ENCODE measurements around a stretch of chr2.

DNA sequence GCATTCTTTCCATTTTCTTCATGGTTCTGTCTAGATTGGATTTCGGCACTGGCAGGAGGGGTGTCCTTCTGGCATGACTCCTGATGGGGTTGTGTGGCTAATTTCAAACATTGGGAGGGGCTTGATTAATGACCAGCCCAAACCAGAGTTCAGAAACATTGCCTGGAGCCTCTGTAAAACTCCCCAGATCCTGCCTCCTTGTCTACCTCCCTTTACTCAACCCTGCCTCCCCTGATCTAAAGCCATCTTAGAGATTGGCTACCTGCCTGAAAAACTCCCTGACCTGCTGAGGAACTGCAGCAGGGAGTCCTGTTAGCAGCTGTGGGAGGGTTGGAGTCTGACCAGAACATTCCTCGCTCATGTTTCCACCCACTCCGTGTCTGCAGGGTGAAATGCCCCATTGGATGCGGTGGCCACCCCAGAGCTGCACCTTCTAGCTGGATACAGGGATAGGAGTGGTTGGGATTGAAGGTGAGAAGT is 207.0 kb upstream of the SPRED2 start:
- RRBS = no CpG with 5 or more reads among the region's 4 CpGs

GRCh38 chr2:65731171-65731824 is 298.9 kb upstream of the SPRED2 start:
- RRBS = no CpG with 5 or more reads among the region's 15 CpGs

DNA sequence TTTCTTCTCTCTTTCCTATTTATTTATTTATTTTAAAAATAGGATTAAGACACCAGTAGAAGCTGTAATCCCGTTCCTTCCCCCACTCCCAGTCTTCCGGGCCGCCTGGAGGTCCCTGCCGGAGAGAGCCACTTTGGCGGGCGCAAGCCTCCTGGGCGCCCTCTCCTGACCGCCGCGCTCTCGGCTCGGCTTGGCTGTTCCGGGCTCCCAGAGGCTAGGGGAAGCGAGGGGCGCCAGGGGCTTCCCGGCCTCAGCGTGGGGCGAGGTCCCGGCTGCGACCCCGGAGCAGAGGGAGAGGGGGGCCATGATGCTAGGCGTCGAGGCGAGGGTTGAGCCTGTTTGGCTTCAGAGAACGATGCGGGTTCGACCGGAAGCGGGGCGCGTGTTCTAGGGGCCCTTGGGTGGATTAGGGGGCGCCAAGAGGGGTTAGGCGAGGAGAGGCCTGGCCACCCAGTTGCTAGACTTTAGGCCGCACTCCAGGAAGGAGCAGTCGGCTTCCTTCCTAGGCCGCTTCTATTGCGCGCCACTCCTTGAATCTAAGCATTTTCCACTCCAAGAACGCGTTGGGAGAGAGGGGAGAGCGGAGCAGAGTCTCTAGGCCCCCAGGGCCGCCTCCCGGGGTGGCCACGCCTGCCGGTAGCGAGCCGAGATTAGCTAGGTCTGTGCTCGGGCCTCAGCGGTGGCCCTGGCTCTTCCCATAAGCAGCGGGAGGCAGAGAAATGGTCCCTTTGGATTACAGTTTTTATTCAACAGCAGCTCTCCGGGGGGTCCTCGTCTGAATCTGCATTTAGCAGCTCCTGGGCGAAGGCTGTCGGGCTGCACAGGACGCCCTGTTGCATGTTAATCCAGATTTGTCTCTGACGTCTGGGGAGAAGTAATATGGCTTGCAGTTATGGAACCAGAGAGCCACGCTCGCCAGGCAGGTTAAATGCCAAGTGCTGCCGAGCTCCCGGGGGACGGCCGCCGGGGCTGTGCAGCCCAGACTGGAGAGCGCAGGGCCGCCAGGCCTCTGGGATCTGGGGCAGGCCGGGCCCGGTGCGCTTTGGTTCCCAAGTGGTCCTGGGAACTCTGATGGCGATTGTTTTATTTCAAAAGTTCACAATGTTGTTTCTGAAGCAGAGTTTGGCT is 11.3 kb downstream of the MEIS1 start:
- RRBS = 95% methylated on average over 25 of the region's 69 CpGs

- RRBS = no CpG with 5 or more reads among the region's 4 CpGs
Observed at GRCh38 chr2:67526271-67526731, 129.2 kb downstream of the ETAA1 start.

GRCh38 chr2:68178652-68179031 is 21.0 kb downstream of the PNO1 start:
- RRBS = no CpG with 5 or more reads among the region's 1 CpG

DNA sequence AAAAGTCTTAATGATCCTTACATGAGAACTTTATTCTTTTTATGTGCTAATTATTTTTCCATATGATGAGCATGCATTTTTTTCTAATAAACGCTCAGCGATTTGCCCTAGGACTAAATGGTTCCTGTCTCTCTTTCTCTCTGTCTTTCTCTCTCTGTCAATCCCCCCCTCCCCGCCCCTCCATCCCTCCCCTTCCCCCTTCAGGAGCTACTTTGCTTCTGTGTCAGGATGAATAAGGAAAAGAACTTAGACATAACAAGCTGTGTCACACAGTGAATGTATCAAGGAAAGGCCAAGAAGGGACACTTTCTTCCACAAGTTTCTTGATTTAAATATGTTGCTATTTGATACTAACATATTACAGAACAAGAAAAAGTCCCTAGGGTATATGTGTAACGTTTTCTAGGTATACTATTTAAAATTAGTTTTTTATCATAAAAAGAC is 1.4 kb upstream of the PPP3R1 start:
- RRBS = no CpG with 5 or more reads among the region's 4 CpGs

DNA sequence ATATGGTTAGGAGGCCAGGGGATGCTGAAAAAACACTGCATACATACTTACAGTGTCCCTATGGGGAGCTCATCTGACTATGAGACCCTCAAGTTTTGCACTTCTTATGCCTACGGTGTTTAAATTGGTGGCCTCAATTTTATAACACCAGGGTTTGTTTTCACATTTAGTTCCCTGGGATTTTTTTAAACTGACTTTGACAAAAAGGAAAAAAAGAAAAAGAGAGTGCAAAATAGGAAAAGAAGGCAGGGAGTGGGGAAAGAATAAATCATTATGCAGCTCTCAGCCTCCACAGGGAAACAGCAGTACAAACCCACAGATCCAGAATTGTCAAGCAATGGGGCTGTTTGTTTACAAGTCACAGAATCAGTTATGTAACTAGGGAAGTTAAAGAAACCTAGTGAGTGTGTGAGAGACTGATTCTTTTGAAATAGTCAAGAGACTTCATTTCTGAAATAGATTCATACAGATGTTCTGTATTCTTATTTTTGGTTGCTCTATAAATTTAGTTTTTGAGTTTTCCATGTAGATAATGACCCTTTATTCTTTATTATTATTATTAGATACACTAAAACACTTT is 20.2 kb upstream of the PPP3R1 start:
- RRBS = no CpG with 5 or more reads among the region's 1 CpG

DNA sequence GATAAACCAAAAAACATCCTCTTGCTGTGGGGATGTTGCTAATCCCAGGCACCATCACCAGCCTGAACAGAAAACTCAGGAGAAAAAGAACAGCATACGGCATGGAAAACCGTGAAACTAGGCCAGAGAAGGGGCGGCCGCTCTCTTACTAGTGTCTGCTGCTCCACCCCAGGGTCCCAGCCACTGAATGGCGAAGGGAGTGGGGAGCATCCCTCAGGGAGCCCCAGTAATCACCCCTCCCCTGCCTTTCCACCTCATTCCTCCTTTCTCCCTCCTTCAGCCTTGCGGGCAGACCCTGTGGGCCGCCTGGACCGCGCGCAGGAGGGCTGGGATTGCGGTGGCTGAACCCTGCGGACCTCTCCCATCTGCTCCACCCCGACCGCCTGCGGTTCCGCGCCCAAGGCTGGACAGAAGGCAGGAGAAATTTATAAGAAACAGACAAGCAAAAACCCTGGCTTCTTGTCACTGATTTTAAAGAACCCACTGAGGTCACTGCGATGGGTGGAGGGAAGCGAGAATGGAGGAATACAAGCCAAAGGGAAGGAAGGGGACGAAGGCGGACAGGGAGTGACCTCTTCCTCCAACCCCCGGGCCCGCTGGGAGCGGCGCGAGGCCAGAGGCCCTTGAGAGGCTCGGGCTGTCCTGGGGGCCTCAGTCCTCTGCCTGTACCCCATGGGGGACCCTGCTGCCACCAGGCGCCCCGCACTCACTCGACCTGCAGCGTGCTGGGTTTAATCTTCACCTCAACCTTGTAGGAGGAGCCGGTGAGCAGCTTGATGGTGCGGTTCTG is 1.0 kb downstream of the CNRIP1 start:
- RRBS = 48% methylated on average over 2 of the region's 33 CpGs

DNA sequence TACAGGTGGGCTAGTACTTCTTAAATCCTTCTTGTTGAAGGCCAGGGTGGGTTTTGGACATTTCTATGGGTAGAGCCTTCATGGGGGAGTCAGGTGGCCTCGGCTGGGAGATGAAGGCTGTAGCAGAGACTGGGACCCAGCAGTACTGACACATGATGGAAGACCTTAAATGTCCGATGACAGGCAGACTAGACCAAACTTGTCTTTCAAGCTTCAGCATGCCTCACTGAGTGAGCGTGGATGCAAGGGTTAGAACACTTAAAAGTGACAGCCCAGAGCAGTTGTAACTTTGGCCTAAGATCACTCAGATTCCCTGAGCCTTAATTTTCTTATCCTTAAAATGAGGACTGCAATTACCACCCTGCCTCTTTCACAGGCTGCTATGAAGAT is 19.4 kb downstream of the PLEK start:
- RRBS = no CpG with 5 or more reads among the region's 3 CpGs

DNA sequence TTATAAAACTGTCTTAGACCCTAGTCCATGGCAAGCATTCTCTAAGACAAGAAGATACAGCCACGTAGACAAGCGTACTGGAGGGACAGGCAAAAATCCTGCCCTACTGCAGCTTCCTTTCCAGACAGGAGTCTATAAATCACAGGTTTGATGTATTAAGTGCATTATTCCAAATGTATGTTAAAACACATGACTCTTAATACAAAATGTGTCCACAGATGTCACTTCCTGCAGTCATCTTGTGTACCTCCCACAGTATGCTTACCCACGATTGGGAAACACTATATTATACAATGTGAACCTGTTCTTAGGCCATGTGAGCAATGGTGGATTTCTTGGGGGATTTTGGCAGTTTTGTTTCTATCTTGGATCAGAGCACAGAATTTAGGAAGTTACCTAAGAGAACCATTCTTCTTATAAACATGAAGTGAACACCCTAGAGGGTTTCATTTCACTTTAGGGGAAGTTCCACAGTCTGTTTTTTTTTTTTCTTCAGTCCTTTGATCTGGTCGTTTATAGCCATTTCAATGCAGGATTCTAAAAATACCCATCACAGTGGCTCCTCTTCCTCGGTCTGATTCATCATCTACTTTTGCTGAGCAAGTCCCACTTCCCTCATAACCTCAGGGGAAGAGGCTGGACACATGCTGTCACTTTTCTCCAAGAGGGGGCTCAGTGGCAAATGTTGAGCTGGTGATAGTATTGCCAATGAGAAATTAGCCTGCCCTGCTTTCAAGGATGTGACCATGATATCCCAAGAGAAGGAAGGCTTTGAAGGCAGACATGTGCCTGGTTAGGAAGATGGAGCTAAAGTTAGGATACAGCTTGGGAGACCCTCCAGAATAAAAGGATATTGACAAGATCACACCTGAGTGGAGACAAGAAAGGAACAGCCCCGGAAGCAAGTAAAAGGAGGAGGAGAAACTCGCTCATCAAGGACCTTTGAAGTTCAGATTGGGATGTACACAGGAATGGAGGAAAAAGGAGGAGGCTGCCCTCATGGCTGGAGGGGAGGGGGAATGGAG is 22.5 kb downstream of the PLEK start:
- RRBS = no CpG with 5 or more reads among the region's 7 CpGs

- RRBS = no CpG with 5 or more reads among the region's 3 CpGs
Observed at GRCh38 chr2:68741148-68741531, 6.5 kb downstream of the ARHGAP25 start.

DNA sequence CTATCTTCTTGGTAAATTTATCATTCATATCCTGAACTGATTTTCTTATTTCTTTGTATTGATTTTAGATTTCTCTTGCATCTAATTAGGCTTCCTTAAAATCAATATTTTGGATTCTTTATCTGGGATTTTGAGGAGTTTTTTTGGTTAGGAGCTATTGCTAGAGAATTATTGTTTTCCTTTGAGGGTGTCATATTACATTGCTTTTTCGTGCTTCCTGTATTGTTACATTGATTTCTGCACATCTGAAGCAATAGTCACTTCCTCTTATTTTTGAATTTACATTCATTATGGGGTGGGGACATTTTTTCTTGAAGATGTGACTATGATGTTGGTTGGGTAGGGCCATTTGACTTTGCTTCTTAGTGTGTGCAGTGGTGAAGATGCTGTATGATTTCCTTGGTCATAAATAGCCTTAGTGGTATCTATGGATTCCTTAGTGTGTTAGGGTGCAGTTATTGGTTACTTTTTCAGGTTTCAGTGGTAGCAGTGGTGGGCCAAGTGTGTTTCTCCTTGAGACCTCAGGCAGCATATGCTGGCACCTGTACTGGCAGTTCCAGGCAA is 61.7 kb downstream of the ARHGAP25 start:
- RRBS = no CpG with 5 or more reads among the region's 1 CpG

DNA sequence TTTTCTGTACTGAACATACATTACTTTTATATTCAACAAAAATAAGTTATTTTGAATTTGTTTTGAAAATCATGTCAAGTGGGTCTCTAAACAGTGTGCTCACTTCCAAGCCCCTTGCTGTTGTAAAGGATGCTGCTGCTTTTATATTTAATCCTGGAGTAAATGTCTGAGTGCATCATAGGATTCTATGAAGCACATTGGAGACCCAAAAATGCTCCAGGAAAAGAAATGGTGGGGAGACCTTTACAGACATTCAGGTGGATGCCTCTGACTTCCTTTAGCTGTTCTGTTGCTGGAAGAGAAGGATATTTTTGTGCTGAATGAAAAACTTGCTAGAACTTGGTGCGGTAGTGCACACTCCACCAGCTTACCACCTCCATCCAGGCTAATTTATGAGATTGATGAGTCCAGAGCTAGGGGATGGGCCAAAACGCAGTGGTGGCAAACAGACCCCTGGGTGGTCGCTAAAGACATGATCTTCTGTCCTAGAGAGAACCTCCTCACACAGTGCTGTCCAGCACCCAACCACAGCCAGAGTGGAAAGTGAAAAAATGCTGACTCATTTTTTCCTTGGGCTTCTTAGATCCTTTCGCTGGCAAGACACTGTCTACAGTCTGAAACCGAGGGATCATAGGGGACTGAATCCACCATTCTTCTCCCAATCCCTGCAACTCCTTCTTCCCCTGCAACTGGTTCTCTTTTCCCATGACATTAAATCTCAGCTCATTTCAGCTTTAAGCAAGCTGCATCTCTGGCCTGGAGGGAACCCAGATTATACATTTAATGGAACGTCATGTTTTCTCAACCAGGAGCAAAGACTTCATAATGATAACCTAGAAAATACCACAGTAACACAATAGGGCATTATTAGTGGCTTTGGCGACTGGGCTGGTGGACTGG is 4.0 kb downstream of the ANTXR1 start:
- RRBS = no CpG with 5 or more reads among the region's 7 CpGs

DNA sequence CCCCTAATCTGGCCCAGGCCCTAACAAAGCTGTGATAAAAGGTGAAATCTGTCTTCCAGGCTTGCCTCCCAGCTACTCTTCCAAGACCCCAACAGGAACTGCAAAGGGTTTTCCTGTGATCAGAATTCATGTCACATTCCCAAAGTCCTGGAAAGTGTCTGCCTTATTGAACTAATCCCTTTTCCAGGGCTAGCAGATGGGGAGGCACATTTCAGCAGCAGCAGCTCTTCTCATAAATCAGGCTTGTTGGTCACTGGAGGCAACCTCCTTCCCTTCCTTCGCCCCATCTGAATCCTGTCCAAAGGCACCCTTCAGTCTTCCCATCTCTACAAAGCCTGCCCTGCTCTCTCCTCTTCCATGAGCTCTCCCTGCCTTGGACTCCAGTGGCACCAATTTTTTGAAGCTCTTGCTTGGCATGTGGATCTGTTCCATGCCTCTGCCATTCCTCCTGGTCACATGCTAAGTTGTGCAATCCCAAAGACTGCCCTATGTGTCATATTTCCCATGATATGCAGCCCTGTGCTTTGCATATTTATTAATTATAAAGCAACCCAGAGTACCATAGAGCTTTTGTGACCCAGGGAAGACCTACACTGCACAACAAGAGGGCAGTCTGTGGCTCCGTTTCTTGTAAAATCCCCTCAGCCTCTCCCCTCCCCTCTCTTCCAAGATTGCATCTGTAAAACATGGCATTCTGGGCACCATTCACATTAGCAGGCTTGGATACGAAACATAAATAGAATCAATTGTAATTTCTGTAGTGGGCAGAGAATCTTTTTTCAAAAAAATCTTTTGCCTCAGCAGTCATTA is 70.3 kb downstream of the ANTXR1 start:
- RRBS = no CpG with 5 or more reads among the region's 3 CpGs

DNA sequence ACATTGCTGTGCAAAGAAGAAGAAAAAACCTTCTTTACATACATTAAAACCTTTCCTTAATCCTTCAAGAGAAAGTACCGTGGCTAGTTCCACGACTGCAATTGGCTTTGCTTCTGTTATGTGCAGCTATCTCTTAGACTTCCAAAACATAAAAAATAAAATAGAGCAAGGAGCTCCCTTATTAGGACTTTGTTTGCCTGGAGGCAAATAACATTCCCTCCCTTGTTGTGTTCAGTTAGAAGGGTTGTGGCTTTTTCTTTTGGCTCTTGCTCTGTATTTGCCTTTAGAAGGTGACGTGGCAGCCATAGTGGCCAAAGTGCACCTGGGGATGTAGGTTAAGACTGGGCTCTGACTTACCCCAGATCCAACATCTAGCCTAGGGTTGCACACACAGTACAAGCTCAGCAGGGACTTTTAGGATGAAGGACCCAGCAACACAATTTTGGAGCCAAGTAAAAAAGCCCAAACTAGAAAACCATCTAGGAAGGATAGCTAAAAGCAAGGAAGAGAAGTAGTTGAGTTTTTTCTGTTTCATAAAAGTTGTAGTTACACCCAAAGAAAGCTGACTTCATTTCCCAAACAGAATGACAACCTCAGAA is 158.5 kb downstream of the ANTXR1 start:
- RRBS = no CpG with 5 or more reads among the region's 3 CpGs

DNA sequence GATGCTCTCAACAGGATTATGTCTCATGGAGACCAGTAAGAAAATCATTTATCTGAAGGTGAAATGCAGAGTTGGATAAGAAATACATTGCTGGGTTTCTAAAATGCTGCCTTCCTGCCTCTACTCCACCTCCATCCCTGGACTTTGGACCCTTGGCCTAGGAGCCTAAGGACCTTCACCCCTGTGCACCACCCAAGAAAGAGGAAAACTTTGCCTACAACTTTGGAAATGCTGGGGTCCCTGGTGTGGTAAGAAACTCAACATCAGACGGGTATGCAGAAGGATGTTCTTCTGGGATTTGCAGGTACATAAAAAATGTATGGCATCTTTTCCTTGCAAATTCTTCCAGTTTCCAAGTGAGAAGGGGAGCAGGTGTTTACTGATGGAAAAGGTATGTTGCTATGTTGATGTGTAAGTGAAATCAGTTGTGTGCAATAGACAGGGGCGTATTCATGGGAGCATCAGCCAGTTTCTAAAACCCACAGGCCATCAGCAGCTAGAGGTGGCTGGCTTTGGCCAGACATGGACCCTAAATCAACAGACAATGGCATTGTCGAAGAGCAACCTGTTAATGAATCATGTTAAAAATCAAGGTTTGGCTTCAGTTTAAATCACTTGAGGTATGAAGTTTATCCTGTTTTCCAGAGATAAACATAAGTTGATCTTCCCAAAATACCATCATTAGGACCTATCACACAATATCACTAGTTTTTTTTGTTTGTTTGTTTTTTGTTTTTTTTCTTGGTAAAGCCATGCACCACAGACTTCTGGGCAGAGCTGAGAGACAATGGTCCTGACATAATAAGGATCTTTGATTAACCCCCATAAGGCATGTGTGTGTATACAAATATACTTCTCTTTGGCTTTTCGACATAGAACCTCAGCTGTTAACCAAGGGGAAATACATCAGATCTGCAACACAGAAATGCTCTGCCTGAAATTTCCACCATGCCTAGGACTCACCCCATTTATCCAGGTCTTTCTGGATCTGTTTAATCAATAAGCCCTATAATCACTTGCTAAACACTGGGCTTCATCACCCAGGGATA is 140.9 kb downstream of the GFPT1 start:
- RRBS = no CpG with 5 or more reads among the region's 4 CpGs

DNA sequence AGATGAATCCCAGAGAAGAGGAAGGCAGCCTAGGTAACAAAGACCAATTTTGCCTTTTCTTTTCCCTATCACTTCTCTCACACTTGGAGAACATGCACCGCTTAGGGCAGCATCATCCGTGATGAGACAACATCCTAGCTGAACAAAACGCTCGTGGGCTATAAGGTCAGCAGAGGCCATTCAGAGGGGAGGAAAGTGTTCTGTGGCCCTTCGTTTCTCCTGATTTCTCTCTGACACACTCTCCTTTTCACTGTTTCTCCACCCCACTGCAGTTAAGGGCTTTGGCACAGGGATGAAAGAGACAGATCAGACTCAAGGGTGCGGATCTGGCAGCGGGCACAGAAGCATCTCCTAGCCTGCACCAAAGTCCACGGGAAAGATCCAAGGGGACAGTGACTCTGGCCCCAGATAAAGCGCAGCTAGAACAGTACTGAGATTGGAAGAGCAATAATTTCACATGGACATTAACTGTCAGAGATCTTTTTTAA is 2.4 kb downstream of the AAK1 start:
- RRBS = no CpG with 5 or more reads among the region's 9 CpGs

- RRBS = no CpG with 5 or more reads among the region's 2 CpGs
Observed at GRCh38 chr2:69645827-69646388, 2.4 kb upstream of the AAK1 start.

- RRBS = no CpG with 5 or more reads among the region's 7 CpGs
Observed at GRCh38 chr2:69694087-69694875, 47.7 kb upstream of the ANXA4 start.

All from T47D (cell line).